Camera-type eye (tissue), 1 donor: ENCODE measurements around the genes DEDD, PPOX, FCRLB and NOS1AP.

GRCh38 chr1:160798404-160799227 is 2.6 kb downstream of the LY9 start:
- RAMPAGE, long total RNA, result no peak

- RAMPAGE, long total RNA, result no peak
Measured at GRCh38 chr1:161131386-161132280, 834 bp downstream of the DEDD start.

DNA sequence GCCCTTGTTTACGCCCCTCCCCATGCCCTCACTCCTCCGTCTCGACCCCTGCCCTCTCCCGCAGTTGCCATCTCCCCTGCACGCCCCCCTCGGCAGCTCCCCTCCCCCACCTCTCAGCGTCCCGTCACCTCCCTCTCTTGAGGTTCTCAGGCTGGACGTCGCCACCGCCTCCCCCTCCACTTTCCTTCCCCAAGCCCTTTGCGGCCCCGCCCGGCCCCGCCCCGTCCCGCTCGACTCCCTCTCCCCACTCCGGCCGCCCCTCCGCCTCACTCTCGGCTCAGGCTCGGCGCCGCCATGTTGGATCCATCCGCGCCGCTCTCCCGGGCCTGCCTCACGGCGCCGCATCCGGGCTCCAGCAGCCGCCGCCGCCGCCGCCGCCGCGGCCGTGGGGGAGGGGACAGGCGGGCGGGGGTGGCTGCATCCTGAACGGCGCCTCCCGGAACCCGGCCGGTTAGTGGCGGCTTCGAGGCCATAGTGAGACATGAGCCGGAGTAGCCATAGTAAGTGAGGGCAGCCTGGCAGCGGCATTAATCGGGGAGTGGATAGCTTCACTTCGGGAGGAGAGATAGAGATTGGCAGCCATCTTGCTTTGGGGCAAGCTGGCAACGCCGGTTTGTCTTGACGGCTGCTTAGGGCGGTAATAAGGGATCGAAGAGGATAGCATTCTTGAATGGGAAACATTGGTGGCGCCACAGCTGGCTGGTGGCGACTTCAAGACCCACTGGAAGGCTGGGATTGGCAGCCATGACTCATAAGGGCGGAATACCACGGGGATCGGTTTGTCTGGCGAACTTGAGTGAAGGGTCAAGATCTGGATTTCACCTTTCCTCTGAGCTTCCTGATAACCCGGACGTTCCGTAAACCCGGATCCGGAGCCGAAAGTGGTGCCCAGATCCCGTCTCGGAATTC is at the start of gene DEDD:
Gene DEDD (minus strand): TSS at position 387 of the 909 bp plus-strand sequence.
- RAMPAGE, long total RNA, result start-site peak on the minus strand centred at position 328 of the sequence, 12 bp wide, 24 reads

- RAMPAGE, long total RNA, result no peak
Measured at GRCh38 chr1:161164827-161165543, 1.2 kb upstream of the PPOX start.

DNA sequence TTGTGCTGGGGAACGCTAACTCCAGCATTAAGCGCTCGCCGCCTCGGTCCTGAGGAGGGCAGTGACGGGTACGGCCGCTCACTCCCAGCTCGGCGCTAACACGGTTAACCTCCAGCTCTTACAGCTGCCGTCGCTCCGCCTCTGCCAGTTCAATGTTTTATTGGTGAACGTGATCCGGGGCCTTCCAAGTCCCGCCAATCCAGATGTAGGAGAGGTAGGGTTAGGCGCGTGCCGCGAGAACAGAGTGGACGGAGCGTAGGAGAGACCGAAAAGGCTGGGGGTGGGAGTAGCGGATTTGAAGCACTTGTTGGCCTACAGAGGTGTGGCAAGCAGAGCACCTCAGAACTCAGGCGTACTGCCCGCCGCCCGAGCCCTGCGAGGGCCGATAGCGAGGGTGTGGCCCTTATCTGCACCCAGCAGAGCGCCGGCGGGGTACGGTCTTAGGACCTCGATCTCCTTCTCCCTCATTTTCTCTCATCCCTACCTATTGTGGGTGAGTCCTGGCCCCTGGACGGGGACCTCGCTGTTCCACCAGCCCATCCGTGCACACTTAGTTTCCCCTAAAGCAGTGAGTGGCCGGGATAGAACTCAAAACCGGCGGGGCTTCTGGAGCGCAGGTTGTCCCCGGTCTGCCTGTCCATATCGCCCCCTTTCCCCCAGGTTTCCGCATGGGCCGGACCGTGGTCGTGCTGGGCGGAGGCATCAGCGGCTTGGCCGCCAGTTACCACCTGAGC is at the start of gene PPOX:
Gene PPOX (plus strand): TSS at position 247 of the 734 bp plus-strand sequence.
- RAMPAGE, long total RNA, result no peak

GRCh38 chr1:161219017-161219634 is 4.0 kb downstream of the FCER1G start:
- RAMPAGE, long total RNA, result no peak

DNA sequence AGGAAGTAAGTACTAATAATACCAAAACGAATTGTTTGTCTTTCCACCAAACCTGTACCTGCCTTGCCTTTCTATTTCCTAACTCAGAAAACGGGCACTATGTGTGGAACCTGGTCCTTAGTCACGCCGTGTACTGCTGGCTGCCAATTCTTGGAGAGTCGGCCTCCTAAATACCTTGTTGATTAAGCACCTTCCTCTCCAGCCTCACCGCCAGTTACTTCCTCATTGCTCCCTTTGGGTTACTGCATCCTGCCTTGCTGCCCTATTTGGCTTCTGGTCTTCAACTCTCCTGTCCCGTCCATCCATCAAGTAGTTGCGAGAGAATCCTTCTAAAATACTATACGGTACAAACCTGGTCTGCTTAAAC is 9.0 kb downstream of the FCGR3A start:
- RAMPAGE, long total RNA, result no peak

- RAMPAGE, long total RNA, result no peak
Measured at GRCh38 chr1:161721263-161722364, at the start of gene FCRLB. FCRLB (plus strand) TSS chr1:161721544.

DNA sequence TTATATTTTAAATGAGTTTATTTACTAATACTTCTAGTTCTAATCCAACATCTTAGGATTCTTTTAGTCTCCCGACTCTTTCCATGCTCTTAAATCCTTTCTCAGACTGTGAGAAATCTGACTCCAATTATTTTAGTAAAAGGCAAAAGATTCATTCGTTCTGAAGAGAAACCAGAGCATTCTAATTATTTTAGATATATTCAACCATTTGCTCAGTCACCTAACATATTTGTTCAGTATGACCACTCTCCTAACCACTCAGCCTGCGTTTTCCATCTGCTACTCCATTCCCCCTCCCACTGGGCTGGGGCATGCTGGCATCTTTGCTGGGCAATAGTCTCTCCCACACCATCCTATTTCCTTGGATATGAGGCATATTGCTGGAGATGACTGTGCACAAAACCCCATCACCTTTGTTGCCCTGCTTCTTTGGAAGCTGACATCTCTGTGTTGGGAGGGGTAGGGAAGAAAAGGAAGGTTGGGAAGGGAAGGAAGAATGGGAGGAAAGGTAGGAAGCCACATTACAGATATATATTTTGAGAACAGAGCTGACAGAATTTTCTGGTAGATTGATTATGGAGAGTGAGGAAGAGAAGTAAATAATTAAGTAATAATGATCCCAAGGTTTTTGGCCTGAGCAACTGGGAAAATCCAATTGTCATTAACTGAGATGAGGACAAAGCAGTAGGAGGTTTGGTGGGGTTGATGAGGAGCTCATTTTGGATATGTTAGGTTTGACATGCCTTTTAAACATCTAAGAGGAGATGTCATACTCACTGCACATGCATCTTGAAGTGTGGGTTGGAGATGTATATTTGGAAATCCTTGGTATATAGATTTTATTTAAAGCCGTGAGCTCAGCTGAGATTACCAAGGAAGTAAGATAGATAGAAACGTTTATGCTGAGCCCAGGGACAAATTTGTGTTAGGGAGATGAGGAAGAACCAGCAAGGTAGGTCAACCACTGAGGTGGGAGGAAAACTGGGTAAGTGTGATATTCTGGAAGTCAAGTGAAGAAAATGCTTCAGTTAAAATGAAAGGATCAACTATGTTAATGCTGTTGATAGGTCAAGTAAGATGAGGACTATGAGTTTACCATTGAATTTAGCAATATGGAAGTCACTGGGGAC is 10.2 kb downstream of the ATF6 start:
- RAMPAGE, long total RNA, result no peak

DNA sequence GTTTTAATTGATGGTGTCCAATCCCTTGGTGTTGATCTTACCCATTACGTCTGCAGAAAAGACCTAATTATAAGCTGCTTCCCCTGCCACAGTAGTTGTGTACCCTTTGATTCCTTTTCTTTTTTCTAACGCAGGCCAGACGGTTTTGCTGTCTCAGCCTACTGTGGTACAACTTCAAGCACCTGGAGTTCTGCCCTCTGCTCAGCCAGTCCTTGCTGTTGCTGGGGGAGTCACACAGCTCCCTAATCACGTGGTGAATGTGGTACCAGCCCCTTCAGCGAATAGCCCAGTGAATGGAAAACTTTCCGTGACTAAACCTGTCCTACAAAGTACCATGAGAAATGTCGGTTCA is 35.8 kb downstream of the ATF6 start:
- RAMPAGE, long total RNA, result no peak

DNA sequence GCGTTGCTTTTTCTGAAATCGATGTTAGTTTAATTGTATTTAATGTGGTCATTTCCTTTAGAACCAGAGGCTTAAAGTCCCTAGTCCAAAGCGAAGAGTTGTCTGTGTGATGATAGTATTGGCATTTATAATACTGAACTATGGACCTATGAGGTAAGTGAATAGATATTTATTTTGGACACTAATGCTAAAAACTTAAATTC is 54.8 kb downstream of the ATF6 start:
- RAMPAGE, long total RNA, result no peak

DNA sequence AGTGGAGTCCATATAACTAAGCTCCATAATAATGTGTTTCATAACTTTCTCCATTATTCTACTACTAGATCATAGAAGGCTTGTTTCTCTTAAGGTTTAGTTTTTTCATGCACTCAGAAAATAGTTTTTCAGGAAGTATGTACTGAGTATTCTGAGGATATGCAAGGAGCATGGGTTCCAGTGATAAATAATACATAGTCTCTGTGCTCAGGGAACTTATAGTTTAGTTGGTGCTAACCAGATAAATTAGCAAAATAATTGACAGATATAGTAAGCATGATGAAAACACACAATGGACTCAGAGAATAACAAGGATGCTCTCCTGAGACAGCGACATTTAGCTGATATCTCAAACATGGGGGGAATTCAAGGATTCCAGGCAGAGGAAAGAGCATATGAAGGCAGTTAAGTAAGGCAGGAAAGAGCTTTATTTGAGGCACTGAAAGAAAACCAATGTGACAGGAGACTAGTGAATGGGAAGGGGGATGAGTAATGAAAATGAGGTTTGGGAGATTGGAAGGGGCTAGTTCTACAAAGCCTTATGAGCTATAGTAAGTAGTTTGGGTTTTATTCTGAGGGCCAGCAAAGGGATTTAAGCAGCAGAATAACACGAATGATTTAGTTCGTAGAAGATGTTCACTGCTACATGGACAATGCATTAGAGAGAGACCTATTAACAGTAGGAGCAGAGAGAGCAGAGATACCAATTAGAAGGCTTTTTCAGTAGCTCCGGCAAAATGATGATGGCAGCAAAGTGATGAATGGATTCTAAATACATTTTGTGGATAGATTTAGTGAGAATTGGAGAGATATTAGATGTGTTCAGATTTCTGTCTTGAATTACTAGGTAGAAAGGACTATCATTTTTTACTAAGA is 111.2 kb downstream of the ATF6 start:
- RAMPAGE, long total RNA, result no peak

DNA sequence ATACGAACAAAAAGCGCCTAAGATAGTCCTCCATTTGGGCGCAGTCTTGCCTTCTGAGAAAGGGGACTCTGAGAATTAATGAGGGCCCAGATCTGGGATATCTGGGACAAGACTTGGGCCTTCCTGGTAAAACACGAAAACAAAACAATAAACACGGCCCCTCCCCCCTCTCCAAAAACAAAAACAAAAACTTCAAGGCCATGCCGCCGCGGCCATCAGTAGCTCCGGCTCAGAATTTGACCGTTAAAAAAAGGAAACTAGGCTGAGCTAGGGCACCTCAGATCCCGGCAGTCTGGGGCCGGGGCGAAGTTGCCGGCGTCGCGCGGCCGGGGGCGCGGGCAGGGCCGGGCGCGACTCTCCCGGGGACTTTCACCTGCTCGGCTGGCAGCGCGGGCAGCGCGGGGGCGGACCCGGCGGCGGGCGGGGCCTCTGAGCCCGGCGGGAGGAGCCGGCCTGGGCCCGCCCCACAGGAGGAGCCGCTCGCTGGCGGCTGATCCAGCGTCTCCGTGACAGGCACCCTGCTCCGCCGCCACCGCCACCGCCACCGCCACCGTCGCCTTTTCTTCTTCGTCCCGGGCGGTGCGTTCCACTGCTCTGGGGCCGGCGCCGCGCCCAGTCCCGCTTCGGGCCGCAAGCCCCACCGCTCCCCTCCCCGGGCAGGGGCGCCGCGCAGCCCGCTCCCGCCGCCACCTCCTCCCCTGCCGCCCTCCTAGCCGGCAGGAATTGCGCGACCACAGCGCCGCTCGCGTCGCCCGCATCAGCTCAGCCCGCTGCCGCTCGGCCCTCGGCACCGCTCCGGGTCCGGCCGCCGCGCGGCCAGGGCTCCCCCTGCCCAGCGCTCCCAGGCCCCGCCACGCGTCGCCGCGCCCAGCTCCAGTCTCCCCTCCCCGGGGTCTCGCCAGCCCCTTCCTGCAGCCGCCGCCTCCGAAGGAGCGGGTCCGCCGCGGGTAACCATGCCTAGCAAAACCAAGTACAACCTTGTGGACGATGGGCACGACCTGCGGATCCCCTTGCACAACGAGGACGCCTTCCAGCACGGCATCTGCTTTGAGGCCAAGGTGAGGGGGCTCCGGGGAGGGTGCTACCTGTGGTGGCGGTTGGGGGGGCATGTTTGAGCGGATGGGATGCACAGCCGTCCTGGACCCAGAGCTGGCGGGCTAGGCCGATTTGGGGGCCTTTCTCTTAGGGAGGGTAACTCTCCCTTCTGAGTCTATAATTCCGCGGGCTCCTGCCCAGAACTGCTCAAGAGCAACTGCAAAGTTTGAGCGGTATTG is at the start of gene NOS1AP:
Gene NOS1AP (plus strand): TSS at position 467 of the 1,274 bp plus-strand sequence.
- RAMPAGE, long total RNA, result no peak

GRCh38 chr1:162131870-162132520 is 62.5 kb downstream of the NOS1AP start:
- RAMPAGE, long total RNA, result no peak

DNA sequence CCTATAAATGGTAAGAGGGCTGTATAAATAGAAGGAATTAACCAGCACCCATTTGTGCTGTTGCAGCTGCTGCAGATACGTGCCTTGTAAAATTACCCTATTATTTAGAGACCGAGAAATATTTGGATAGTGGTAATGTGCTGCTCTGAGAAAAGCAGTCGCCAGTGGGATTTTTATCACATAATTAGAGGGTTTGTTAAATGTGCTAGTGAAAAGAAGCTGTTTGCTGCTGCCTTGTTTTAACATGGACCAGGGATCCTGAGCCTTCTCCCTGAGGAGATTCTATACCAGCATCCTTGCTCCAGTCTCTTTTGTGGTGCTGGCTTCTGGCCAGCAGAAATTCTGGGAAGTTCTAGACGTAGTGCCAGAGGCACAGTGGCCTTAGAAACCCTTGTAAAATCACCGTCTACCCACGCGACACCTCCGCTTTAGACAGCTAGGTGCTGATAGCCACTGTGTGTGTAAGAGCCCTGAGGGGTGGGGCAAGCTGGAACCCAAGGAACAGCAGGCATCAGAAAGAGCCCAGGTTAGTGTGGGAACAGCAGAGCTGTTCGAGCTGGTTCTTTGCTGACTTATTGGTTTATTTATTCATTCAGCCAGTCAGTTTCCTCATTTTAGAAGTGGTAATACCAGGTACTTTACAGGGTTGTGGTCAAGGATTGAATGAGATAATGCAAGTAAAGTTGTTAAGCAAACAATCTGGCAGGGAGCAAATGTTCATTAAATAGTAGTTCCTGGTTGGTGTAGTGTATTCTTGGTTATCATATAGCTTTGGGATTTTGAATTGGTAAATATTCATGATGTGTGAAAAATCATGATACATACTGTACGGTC is 137.6 kb downstream of the NOS1AP start:
- RAMPAGE, long total RNA, result no peak

GRCh38 chr1:162232042-162232329 is 144.7 kb downstream of the SPATA46 start:
- RAMPAGE, long total RNA, result no peak

GRCh38 chr1:162366671-162367617 is 9.7 kb downstream of the SPATA46 start:
- RAMPAGE, long total RNA, result no peak

DNA sequence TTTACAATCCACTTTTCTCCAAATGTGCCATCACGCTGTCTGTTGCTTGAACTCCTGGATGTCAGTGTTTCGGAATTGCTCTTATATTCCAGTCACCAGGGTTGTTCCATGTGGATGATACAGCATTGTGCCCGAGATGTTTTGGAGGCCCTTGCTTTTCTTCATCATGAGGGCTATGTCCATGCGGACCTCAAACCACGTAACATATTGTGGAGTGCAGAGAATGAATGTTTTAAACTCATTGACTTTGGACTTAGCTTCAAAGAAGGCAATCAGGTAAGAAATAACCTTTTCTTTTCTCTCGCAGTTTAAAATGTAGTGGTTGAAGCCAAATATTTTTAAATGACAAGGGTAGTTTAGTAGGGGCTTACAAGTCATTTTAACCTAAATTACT is 2.4 kb downstream of the UHMK1 start:
- RAMPAGE, long total RNA, result no peak

DNA sequence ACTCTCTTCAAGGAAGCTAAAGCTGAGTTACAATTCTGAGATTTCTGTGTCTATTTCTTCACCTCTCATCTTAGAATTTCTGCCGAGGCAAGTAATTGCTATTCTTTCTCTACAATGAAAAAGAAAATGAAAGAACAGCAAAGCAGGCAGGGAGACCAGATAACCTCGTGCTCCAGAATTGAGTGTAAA is 5.6 kb upstream of the DDR2 start:
- RAMPAGE, long total RNA, result no peak

DNA sequence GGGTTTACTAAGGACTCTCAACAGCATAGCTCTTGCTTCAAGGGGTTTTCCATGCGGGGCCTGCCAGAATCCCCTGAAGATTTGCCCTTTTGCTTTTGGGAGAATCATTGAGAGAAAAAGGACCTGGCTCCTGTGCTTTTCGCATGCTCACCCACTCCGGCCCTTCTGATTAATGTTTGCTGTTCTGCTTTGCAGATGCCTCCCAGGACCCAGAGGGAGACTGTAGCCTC is 72.5 kb downstream of the DDR2 start:
- RAMPAGE, long total RNA, result no peak